Right cardiac atrium (tissue), 1 donor: Measurements from ENCODE around the genes PDCD7, DENND4A and DIS3L.

DNA sequence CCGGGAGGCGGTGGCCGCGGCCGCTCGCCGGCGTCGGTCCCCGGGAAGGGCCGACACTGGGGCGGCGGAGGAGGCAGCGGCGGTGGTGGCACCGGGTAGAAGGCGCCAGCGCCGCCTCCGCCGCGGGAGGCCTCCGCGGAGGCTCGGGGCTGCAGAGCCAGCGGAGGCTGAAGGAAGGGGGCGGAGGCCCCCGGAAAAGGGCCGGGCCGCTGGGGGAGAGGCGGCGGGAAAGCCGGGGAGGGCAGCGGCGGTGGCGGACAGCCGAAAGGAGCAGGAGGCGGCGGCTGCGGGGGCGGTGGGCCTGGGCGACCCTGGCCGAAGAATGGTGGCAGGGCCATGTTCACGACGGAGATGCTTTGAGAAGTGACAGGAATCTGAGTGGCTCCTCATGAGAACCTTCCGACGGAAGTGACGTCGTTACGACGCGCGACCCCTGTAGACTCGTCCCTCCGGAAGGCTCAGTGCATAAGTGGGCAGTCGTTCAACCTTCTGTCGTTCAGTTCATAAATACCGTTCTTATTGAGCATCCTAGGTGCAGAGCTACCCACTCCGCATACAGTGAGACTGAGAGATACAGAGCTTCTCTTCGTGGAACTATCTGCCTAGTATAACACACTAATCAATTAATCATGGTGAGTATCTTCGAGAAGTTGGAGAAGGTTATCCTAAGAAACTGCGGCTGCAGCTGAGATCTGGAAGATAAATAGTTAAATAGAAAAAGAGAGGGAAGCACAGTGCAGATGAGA is at the start of gene PDCD7:
Gene PDCD7, minus strand, starts transcription at position 365 of the 746 bp plus-strand sequence.
- PRO-cap: bidirectional peak, plus-strand start at position 229 of the sequence, minus-strand start at position 145 of the sequence; bidirectional peak, plus-strand start at position 444 of the sequence, minus-strand start at position 365 of the sequence

GRCh38 chr15:65262821-65263430 is 23.8 kb downstream of the PARP16 start:
- PRO-cap: no peak

- PRO-cap: no peak
These were observed 8.3 kb upstream of the PARP16 start for GRCh38 chr15:65294933-65295396.

DNA sequence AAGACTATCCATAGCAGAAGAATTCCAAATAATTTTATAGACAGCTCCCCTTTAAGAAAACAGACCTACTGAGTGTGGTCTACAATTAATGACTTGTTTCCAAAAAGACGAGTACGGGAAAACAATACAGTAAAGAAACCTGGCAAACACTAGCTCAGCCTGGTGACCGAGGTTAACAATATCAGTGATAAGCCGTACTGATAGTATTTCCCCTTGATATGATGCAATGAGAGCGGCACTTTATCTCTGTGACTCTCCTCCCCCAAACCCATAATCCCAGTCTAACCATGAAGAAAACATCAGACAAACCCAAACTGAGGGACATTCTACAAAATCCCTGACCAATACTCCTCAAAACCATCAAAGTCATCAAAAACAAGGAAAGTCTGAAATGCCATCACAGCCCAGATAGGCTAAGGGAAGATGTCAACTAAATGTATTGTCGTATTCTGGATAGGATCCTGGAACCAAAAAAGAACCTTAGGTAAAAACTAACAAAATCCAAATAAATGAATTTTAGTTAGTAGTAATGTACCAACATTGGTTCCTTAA is 8.2 kb downstream of the DENND4A start:
- PRO-cap: no peak

- PRO-cap: no peak
These were observed 1.3 kb downstream of the DENND4A start for GRCh38 chr15:65790587-65791340.

- PRO-cap: bidirectional peak, plus-strand start at chr15:65792447, minus-strand start at chr15:65792293
These were observed at the start of gene DENND4A for GRCh38 chr15:65791955-65793132. DENND4A (minus strand) TSS chr15:65792293.

DNA sequence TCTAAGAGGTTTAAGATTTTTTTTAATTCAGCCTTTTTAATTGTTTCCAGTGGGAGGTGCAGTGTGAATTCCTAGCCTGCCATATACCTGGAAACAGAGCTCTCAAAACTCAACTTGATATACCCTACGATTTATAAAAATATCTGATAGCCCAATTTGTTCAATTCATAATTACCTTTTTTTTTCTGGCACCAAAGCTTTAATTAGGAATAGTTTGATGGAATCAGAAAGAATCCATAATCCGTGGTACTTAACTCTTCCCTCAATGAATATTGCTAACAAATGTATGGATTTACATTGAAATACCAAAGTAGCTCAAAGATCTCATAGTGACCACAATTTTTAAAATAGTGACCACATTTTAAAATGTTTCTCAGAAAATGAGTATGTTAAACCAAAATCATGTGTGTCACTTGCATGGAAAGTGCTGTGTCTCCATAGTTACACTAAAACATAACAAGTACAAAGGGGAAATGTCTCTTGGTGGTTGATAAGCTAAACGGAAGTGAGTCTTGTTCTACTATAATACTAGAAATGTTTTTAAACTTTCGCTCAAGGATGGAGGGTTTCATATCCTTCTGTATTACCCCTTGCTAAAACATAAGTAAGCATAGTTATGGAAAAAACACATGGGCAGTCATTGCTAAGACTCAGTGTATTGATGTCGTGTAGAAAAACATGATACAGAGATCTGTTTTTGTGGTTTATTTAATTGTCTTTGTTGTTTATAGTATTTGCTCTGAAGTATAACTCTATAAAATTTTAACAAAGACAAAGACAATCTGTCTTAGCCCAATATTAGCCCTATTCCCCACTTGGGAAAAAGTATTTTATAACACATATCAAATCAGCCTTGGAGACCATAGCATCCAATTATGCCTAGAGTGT is 26.8 kb upstream of the DENND4A start:
- PRO-cap: no peak

DNA sequence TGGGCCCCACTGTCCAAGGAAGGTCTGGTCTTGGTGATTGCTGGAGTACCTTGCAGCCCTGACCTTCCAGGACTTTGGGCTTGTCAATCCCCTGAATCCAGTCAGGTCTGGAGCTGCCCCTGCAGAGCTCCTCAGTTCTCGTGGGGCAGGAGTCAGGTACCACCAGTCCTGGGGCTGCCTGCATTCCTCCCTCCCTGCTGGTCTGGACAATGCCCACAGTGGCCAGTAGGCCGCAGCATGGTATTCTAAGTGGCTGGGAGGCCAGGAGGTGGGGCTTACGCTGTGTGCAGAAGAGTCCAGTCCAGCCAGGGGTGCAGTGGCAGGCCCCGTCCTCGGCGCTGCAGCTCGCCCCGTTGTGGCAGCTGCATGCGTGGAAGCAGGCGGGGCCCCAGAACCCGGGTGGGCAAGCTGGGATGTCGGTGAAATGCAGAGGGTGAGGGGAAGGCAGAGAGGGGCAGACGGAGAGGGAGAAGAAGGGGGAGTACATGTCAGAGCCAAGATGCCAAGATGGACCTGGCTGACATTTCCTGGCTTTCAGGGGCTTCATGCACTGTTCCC is 47.3 kb downstream of the RAB11A start:
- PRO-cap: no peak

DNA sequence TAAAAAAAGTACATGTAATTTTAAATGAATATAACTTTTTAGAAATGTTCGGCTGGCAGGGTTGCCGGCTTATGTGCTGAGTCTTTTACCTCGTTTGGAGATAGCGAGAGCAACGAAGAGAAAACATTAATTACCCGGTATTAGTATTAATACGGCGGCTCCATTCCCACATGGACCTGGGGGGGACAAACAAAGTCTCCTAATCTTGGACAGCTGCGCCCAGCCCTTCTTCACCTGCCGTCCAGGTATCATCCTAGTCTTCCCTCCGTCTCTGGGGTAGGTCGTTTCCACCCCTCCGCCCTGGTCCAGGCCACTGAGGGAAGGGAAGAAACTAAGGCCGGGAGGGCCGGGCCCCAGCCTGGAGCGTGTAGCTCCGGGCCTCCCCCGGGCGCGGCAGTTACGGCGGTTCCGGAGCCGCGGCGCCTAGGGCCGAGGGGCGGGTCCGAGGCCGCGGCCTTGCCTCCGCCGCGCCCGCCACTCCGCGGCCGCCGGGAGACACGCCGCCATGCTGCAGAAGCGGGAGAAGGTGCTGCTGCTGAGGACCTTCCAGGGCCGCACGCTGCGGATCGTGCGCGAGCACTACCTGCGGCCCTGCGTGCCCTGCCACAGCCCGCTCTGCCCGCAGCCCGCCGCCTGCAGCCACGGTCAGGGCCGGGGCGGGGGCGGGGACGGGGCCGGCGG is at the start of gene DIS3L:
Gene DIS3L, plus strand, starts transcription at position 477 of the 681 bp plus-strand sequence.
- PRO-cap: bidirectional peak, plus-strand start at position 396 of the sequence, minus-strand start at position 399 of the sequence

DNA sequence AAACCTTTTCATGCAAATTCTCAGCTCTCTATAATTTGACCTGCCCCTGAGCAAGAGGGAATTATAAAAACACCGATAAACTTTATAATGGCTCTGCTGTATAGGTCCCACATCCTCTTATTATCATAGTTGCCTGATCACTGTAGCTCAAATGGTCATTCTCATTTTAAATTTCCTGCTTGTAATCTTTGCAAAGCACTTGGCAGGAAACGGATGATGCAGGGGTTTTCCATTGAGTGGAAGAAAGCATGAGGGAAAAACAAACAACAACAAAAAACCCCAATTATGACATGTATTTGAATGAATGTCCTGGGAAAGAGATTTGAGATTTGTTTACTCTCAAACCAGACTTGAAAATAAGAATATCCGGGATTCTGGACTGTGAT is 13.2 kb upstream of the TIPIN start:
- PRO-cap: no peak

DNA sequence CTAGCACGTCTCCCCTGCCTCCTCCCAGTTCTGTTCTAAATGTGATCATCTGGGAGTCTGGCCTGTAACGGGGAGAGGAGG is 839 bp downstream of the MAP2K1 start:
- PRO-cap: no peak

GRCh38 chr15:66470524-66471043 is 27.0 kb downstream of the SNAPC5 start:
- PRO-cap: no peak

DNA sequence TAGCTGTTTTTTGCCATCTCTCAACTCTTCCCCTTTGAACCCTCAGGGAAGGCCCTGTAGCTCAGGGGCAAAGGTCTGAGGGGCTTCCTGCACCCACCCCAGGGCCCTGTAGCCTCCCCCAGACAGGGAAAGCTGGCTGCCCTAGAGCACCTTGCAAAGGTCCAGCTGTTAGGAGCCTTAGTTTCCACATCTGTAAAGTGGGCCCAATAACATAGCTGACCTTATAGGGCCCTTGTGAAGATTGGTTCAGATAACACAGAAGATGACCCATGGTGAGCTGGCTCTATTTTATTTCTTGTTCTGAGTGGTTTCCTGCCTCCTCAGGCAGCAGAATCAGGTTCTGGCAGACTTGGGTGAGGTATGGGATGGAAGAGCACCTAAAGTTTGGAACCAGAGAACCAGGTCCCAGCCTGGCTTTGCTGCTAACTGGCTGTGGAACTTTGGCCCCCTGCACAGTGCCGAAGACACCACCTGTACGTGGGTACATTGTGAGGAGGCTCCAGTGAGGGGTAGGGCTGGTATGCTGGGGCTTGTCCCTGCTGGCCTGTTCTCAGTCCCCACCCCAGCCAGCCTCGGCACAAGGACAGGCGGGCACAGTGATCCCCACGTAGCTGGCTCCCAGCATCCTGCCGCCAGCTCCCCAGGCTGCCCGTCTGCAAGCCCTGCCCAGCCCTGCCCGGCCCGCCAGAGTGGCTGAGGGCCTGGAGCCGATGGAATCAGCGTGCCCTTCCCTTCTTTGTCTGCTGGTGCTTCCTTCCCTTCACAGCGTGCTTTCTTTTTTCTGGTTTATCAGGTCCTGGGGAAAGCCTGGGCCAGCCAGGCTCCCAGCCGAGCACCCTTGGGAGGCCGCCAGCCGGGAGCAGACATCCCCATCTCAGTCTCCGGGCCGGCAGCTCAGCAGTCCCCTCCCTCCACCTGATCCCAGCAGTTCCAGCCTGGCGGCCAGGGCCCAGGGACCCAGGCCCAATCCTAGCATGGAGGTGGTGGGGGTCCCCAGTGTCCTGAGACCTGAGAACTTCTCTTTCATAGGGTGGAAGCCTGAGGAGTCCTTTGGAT is 54.9 kb upstream of the SMAD6 start:
- PRO-cap: bidirectional peak, plus-strand start at position 687 of the sequence, minus-strand start at position 655 of the sequence

DNA sequence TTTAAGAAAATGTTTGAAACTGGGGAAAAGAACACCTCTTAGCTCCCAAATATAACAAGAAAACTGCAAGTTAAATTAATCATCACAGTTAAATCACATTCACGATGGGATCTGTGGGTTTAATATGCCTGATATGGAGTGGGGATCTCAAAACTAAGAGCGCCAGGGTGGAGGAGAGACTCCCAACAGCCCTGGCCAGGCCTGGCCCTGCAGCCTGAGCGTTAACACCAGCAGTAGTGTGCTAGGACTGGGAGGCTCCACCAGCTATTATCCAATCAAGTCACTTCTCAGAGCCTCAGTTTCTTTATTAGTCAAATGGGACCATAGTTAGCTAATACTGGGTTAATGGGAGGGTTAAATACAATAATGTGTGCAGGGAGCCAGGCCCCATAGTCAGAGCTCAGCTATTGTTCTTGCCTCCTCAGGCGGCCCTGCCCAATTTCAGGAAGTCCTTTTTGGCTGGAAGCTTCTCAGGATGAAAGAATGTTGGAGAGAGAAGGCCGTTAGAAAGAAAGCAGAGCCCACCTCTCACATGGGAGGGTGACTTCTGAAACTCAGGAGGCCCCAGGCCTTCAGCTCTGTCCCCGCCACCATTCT is 39.6 kb upstream of the SMAD6 start:
- PRO-cap: no peak

GRCh38 chr15:66692801-66693248 is 9.2 kb upstream of the SMAD6 start:
- PRO-cap: no peak

GRCh38 chr15:66701128-66701814 is 765 bp upstream of the SMAD6 start:
- PRO-cap: bidirectional peak, plus-strand start at chr15:66701254, minus-strand start at chr15:66701005; bidirectional peak, plus-strand start at chr15:66701600, minus-strand start at chr15:66701367; unidirectional peak, minus-strand start at chr15:66701703

GRCh38 chr15:66720132-66720801 is 18.2 kb downstream of the SMAD6 start:
- PRO-cap: no peak

- PRO-cap: no peak
These were observed 42.0 kb downstream of the SMAD6 start for GRCh38 chr15:66743960-66744426.

- PRO-cap: no peak
These were observed 59.7 kb downstream of the SMAD6 start for GRCh38 chr15:66761844-66762070.

DNA sequence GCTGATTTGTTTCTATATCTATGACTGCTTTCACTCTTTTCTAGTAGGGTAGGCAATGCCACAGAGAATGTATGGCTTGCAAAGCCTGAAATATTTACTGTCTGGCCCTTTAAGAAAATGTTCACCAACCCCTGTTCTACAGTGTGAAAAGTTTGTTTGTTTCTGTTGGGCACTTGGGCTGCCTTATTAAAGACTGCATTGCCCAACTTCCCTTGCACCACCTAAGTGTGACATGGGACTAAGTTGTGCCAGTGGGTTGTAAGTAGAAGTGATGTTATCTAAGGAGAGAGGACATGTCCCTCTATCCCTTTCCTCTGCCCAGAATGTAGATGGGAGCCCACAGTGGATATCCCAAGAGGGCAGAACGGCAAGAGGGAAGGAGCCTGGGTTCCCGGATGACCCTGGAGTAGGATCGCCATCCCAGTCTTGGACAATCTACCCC is 138.6 kb downstream of the SMAD6 start:
- PRO-cap: no peak